Spleen (tissue), 7 donors: ENCODE measurements around a stretch of chr22.

DNA sequence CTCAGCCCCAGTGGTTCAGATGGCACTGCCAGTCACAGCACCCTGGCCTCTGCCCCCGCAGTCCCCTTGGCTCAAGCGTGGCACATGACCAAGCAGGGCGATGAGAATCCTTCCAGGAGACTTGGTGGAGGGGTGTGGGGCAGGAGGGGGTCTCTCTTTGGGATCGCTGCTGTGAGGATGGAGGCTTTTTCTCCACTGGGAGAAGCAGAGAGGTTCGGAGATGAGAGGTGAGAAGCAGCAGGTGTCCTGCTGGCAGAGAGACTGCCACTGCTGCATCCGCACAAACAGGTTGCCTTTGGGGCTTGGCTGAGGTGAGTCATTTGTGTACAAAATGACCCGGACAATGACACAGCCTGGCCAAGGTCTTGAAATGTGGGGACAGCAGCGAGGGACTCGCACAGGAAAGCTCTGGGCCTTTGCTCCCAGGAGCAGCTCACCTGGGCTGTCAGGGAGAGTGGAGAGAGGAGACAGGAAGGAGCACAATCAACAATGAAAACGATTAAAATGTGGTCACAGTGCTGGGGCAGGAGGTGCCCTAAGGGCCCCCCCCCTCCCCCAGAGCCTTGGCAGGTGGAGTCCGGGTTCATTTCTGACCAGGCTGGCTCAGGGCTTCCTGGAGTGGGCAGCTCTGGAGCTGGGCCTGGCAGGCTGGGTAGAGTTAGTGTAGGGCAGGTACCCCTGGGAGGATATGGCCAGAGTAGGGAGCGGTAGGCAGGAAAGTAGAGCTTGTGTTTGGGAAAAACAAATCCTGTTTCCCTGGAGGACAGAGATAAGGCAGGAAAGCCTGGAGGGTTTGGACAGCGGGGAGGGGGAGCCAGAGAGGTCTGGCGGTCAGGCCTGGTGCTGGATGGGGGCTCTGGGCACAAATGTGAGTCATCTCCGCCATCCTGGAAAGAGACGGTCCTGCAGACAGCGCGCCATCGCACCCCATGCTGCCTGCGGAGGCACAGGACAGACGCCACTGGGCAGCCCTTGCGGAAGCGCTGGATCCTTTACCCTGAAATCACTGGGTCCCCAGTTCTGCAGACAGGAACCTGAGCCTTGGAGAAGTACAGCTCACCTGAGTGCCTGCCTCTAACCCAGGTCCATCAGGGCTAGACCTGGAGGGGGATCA is 37.8 kb upstream of the CELSR1 start:
- PRO-cap, 4 experiments: no peak in any of the 4 experiments
- RAMPAGE, long total RNA, 4 experiments: no peak in any of the 4 experiments

DNA sequence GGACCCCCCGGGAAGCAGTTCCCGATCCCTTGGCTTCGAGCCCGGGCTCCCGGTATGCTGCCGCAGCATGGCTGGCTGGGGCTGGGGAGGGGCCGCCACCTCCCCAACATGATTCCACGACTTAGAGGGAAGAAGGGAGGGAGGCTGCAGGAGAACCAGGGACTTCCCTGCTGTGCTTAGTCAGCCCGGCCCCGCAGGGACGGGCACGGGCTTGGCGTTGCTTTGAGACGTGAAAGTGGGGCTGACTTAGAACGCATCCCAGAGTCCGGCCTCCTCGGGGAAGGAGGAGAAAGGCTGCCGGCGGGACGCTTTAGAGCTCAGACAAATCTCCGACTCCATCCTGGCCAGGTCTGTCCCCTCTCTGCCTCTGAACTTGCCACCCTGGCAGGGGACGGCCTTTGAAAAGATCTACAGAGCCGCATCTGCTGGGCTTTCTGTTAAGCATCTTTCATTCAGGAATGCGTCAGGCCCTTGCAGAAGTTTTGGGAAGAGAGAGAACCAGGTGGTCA is 35.5 kb upstream of the GRAMD4 start:
- PRO-cap, 4 experiments: no peak in any of the 4 experiments
- RAMPAGE, long total RNA, 4 experiments: no peak in any of the 4 experiments

GRCh38 chr22:46587188-46588241 is 32.7 kb upstream of the GRAMD4 start:
- PRO-cap, 4 experiments: peak in 2 of 4 experiments; most common plus-strand start chr22:46587858 (in 2); most common minus-strand start chr22:46587789 (in 1)
- RAMPAGE, long total RNA, 4 experiments: no peak in any of the 4 experiments

DNA sequence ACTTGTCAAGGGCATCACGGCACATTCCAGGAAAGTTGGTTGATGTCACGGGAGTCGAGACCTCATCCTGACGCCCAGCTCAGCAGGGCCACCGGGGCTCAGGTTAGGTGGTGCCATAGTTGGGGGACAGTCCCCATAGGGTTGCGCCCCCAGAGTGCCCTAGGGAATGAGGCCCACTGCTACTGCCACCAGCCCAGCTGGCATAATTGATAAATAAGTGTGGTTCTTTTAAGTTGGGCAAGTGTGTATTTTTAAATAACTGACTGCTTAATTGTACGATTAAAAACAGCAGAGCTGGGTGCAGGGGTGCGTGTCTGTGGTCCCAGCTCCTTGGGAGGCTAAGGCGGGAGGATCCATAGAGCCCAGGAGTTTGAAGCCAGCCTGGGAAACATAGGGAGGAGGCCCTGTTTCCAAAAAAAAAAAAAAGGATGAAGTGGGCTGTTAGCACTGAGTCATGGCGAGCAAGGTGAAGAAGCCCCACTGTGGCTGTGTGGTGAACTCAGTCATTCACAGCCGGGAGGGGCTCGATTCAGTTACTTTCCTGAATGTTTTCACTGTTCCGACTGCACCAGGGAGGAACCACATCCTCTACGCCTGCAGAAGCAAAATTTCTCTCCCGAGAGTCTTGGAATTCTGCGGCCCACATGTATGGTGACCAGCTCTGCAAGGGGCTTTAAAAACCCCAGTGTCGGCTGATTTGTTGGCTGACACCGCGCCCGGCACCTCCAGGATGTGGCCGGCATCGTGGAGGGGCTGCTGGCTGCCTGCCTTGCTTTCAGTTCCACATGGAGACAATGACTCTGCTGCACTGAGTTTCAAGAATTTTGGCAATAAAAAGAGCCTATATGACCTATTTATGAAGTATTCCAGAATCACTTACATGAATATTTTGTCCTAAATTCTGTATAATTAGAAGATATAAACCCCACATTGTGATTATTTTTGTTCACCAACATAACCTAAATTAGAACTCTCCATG is 27.9 kb upstream of the GRAMD4 start:
- PRO-cap, 4 experiments: no peak in any of the 4 experiments
- RAMPAGE, long total RNA, 4 experiments: no peak in any of the 4 experiments

- PRO-cap, 4 experiments: peak in 1 of 4 experiments; most common plus-strand start chr22:46674599 (in 1); most common minus-strand start chr22:46674406 (in 1)
- RAMPAGE, long total RNA, 4 experiments: no peak in any of the 4 experiments
These were observed 54.2 kb downstream of the GRAMD4 start for GRCh38 chr22:46674222-46675028.

GRCh38 chr22:46676357-46676982 is 56.3 kb downstream of the GRAMD4 start:
- PRO-cap, 4 experiments: no peak in any of the 4 experiments
- RAMPAGE, long total RNA, 4 experiments: no peak in any of the 4 experiments

- PRO-cap, 4 experiments: no peak in any of the 4 experiments
- RAMPAGE, long total RNA, 4 experiments: no peak in any of the 4 experiments
These were observed 57.9 kb downstream of the GRAMD4 start for GRCh38 chr22:46677992-46678526.

DNA sequence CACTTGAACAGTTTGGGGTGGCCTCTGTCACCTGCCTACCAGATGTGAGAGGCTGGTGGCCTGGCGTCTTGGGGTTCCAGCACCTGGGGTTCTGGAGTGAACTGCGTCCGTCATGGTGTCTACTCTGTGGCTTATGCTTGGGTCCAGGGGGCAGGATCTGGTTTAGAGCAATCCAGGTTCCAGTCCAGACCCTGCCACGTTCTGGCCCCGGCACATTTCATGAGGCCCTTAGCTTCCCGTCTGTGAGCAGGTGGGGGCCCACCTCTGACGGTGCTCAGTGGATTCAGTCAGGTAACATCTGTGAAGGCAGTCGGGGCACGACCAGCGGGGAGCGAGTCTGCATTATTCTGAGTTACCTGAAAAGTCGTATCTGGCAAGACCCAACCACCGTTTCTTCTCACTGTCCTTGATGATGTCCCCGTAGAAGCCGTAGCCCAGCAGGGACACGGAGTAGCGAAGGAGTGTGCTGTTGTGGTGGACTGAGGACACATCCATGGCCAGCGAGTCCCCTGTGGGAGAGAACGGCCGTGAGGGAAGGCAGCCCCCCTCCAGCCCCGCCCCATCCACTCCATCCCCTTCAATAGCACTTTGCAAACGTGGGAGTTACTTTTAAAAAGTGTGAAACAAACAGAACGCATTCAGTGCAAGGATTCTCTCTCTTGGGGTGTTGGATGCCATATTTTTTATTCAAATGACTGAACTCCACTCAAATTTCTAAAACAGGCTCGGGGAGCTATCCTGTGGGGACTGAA is 38.9 kb downstream of the CERK start:
- PRO-cap, 4 experiments: no peak in any of the 4 experiments
- RAMPAGE, long total RNA, 4 experiments: no peak in any of the 4 experiments

GRCh38 chr22:46742817-46743286 is 4.8 kb upstream of the CERK start:
- PRO-cap, 4 experiments: no peak in any of the 4 experiments
- RAMPAGE, long total RNA, 4 experiments: no peak in any of the 4 experiments

DNA sequence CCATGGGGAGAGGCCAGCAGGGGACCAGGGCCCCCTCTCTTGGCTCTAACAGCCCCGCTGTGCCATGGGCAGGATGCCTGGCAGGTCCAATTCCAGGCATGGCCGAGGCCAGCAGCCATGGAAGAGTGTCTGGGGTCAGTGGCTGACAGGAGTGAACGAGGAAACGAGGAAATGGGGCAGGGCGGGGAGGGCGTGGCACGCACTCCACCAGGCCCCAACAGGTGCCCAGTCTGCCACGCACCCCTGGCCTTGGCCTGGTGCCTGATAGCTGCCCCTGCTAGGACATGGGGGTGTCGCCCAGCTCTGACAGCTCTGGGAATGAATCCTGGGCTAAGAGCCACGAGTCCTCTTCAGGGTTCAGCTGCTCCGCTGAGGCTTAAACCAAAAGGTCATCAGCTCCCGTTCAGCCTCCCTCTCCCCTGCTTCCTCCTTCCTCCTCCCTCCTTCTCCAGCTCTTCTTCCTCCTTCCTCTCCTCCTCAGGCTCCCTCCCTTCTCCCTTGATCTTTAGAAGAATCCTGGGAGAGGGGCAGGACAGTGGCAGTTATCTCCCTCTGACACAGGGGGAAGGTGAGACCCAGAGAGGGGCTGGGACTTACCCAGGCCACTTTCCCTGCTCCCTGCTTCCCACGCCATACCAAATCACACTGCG is 11.5 kb upstream of the TBC1D22A start:
- PRO-cap, 4 experiments: peak in 1 of 4 experiments; most common plus-strand start position 508 of the sequence (in 1); most common minus-strand start position 305 of the sequence (in 1)
- RAMPAGE, long total RNA, 4 experiments: no peak in any of the 4 experiments

- PRO-cap, 4 experiments: no peak in any of the 4 experiments
- RAMPAGE, long total RNA, 4 experiments: no peak in any of the 4 experiments
These were observed 38.9 kb downstream of the TBC1D22A start for GRCh38 chr22:46801349-46801748.

GRCh38 chr22:46816039-46816746 is 53.7 kb downstream of the TBC1D22A start:
- PRO-cap, 4 experiments: no peak in any of the 4 experiments
- RAMPAGE, long total RNA, 4 experiments: no peak in any of the 4 experiments

DNA sequence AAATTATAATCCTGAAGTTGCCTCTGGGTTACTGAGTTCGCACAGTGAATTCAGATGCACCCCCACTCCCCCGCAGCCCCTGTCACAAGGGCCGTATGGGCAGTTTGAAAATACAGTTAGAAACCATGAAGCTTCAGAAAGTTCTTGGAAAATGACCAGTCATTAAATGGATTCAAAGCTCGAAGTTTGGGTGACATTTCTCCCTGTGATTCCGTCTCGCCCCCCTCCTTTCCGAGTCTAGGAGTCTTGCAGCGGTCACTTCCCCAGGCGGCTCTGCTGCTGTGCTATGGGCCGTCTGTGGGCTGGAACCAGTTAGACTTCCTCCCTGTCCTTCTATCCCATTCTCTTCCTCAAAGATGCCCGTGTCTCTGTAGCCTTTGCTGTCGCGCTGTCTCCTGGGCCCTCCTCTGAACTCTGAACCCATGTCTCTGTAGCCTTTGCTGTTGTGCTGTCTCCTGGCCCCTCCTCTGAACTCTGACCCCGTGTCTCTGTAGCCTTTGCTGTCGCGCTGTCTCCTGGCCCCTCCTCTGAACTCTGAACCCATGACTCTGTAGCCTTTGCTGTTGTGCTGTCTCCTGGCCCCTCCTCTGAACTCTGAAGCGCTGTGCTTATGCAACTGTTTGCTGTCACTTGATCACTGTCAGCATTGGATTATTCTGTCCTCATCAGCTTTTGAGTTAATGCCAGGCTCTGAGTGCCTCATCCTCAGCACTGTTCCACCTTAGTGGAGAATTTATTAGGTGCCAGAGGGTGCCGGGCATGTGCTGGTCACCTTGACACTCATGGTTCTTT is 173.1 kb downstream of the TBC1D22A start:
- PRO-cap, 4 experiments: peak in 2 of 4 experiments; most common minus-strand start position 409 of the sequence (in 2)
- RAMPAGE, long total RNA, 4 experiments: no peak in any of the 4 experiments

DNA sequence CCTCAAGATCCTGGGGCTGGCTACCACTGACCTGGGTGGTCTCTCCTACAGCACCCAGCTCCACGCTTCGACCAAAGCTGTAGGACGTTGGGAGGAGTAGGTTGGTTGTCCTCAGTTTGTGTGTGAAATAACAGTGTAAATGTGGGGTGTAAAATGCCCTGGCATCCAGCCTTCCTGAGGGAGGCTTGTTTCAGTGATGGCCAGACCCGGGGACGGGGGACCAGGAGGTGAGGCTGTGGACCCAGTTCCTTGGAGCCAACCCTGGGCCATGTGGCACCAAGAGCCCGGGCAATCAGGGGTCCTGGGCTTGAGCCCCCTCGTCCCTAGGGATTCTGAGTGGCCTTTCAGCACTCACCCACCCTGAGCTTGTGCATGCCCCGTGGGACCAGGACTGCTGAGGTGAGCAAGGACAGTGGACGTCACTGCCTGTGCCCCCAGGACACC is 373.9 kb downstream of the TBC1D22A start:
- PRO-cap, 4 experiments: no peak in any of the 4 experiments
- RAMPAGE, long total RNA, 4 experiments: no peak in any of the 4 experiments

GRCh38 chr22:47170487-47170939 is 408.1 kb downstream of the TBC1D22A start:
- PRO-cap, 4 experiments: no peak in any of the 4 experiments
- RAMPAGE, long total RNA, 4 experiments: no peak in any of the 4 experiments

GRCh38 chr22:47175106-47176053 is 412.9 kb downstream of the TBC1D22A start:
- PRO-cap, 4 experiments: peak in 2 of 4 experiments; most common plus-strand start chr22:47175340 (in 1); most common minus-strand start chr22:47175485 (in 2)
- RAMPAGE, long total RNA, 4 experiments: no peak in any of the 4 experiments

GRCh38 chr22:47191480-47191863 is 429.0 kb downstream of the TBC1D22A start:
- PRO-cap, 4 experiments: no peak in any of the 4 experiments
- RAMPAGE, long total RNA, 4 experiments: no peak in any of the 4 experiments

DNA sequence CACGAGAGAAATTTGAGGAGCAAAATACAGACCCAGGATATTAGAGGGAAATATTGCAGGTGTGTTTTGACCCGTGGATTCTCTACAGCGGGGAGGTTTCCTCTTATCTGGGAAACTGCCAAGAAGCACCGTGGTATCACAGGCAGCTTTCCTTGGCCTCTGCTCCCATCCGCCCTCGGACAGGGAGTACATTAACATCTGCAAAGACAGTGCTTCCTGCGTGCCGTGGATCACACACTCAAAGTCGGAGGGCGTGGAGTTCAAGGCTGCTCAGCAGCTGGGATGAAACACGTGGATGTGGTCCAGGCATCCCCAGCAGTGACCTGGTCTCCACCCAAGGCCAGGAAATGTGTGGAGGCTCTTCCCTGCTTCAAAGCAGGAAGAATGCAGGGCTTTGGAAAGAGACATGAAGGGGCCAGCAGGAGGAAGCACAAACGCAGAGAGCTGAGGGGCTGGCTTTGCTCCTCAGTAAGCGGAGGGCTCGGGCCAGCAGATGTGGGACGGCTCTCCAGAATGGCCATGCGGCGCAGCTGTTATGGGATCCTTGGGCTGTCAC is 437.8 kb downstream of the TBC1D22A start:
- PRO-cap, 4 experiments: no peak in any of the 4 experiments
- RAMPAGE, long total RNA, 4 experiments: no peak in any of the 4 experiments

DNA sequence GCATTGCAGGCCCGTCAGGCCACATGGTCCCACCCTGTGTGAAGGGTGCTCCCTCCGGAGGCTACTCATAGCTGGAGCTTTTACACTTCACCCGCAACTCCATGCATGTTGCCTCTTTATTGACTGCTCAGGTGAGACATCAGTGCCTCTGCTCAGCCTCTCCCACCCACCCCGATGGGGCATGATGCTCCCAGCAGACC is 225.9 kb upstream of the TAFA5 start:
- PRO-cap, 4 experiments: peak in 1 of 4 experiments; most common plus-strand start position 119 of the sequence (in 1)
- RAMPAGE, long total RNA, 4 experiments: no peak in any of the 4 experiments

DNA sequence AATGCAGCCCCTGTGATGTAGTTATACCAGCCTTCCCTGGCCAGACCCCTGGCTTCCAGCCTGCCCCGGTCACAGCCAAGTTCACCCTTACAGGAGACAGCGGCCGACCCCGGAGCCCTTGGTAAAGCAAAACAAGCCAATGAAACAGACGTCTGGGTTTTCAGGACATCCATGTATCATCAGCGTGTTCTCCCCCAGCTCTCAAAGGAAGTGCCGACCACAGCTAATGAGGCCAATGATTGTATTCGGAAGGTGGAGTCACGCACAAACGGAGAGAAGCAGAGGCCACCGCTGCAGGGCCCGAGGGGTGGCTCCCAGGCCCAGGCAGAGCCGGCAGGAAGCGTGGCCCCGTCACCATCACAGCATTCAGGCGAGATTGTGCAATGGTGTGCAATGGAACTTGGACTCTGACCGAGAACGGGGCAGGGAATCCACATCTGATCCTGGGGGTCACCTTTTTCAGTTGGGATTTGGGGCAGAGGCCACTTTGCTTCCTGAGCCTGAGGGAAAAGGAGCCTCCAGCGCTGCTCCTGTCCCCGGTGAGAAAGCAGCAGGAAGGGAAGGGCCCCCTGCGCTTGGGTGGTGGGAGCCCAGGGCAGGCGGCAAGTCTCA is 92.6 kb upstream of the TAFA5 start:
- PRO-cap, 4 experiments: no peak in any of the 4 experiments
- RAMPAGE, long total RNA, 4 experiments: no peak in any of the 4 experiments